Breast epithelium (tissue), 2 donors: ENCODE measurements around the genes USP14 and CETN1.

DNA sequence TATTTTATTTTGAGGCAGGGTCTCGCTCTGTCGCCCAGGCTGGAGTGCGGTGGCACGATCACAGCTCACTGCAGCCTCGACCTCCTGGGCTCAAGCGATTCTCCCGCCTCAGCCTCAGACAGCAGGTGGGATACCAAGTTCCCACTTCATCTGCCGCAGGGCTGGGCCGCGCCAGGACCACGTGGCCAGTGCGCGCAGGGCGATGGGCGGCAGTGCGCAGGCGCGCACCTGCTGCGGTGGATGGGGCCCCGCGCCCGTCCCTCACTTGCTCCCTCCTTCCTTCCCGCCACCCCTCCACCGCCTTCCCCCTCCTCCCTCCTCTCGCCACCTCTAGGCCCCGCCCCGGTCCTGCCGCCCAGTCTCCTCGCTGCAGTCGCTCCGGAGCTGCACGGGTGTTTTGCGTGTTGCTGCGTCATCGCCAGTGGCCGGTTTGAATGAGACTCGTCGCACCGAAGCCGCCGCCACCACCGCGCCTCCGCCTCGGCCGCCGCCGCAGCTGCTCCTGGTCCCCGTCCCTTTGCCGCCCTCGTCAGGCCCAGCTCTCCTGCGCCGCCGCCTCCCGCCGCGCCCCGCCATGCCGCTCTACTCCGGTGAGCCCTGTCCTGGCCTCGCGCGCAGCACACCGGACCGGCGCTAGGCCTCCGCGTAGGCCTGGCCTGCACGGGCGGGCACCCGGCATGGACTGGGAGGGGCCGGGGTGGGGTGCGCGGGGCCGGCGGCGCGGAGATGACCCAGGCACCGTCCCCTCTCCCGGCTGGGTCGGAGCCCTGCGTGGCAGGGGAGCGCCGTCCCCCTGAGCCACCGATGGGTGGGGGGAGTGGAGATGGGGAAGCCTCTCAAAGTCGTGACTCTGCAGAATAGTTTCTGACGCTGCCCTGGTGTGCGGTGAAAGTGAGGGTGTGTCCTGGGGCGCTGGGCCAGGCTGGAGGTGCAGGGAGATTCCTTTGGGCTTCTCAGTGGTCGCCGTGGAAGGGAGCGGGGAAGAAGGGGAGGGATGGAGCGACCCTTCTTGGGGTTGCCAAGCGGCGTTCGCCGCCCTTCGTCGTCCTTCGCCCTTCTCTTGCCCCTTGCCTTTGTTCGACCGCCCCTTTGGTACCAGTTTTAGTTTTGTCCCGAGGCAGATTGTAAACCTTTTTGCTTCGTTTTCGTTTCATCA lies at the start of gene USP14:
USP14 (plus strand) TSS at position 433 of the 1,156 bp plus-strand sequence.
- PRO-cap = unidirectional peak, plus-strand start at position 212 of the sequence; bidirectional peak, plus-strand start at position 433 of the sequence, minus-strand start at position 299 of the sequence
- RAMPAGE, long total RNA, 2 experiments = no peak in any of the 2 experiments

GRCh38 chr18:217911-218746 lies 49.7 kb downstream of the THOC1 start:
- PRO-cap = no peak
- RAMPAGE, long total RNA, 2 experiments = no peak in any of the 2 experiments

GRCh38 chr18:243847-244716 lies 23.8 kb downstream of the THOC1 start:
- PRO-cap = no peak
- RAMPAGE, long total RNA, 2 experiments = no peak in any of the 2 experiments

GRCh38 chr18:498995-500031 lies 1.2 kb downstream of the COLEC12 start:
- PRO-cap = no peak
- RAMPAGE, long total RNA, 2 experiments = no peak in any of the 2 experiments

GRCh38 chr18:580005-580594 lies at the start of gene CETN1:
CETN1 (plus strand) TSS chr18:580380.
- PRO-cap = no peak
- RAMPAGE, long total RNA, 2 experiments = no peak in any of the 2 experiments

- PRO-cap = no peak
- RAMPAGE, long total RNA, 2 experiments = no peak in any of the 2 experiments
These were observed 1.1 kb downstream of the TYMS start for GRCh38 chr18:658494-658965.

GRCh38 chr18:724193-725326 lies 12.1 kb upstream of the ENOSF1 start:
- PRO-cap = no peak
- RAMPAGE, long total RNA, 2 experiments = no peak in any of the 2 experiments

GRCh38 chr18:2606340-2606697 lies 35.0 kb downstream of the NDC80 start:
- PRO-cap = no peak
- RAMPAGE, long total RNA, 2 experiments = no peak in any of the 2 experiments

GRCh38 chr18:2654905-2655472 lies 537 bp upstream of the SMCHD1 start:
- PRO-cap = bidirectional peak, plus-strand start at chr18:2655423, minus-strand start at chr18:2655138
- RAMPAGE, long total RNA, 2 experiments = no peak in any of the 2 experiments

DNA sequence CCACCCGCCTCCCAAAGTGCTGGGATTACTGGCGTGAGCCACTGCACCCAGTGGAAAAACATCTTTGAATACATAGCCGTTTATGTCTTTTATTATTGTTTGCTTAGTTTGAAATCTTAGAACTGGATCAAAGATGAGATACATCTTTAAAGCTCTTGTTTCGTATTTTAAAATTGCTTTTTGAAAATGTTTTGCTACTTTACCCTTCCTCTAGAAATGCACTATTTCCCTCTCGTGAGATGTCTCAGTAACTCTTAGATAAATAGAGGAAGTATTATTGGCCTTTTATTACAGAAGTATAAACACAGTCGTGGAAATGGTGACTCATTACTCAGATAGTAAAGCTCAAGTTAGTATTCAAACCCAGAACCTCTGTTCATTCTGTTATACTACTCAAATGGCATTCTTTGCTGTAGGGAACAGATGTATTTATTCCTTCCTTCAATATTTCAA lies 2.5 kb downstream of the SMCHD1 start:
- PRO-cap = no peak
- RAMPAGE, long total RNA, 2 experiments = no peak in any of the 2 experiments

GRCh38 chr18:2697758-2698113 lies 42.2 kb downstream of the SMCHD1 start:
- PRO-cap = no peak
- RAMPAGE, long total RNA, 2 experiments = no peak in any of the 2 experiments

DNA sequence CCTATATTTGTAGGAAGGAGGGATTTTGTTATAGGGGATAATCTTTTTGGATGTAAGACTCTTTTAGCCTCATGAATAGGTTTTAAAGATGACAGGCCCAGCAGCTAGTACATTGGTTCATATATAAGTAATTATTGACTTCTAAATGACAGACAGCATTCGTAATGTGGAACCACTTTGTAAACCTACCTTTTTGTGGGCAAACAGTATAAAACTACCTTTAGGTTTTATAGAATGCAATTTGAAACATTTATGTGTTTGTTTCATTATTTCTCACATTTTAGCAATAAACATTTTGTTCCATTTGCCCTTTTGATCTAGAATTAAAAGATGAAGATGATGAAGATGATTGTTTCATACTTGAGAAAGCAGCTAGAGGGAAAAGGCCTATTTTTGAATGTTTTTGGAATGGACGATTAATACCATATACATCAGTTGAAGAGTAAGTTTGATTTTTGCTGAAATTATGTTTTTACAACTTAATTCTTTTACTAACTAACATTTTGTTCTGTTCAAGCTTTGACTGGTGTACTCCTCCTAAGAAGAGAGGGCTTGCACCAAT lies 44.8 kb downstream of the SMCHD1 start:
- PRO-cap = no peak
- RAMPAGE, long total RNA, 2 experiments = no peak in any of the 2 experiments

DNA sequence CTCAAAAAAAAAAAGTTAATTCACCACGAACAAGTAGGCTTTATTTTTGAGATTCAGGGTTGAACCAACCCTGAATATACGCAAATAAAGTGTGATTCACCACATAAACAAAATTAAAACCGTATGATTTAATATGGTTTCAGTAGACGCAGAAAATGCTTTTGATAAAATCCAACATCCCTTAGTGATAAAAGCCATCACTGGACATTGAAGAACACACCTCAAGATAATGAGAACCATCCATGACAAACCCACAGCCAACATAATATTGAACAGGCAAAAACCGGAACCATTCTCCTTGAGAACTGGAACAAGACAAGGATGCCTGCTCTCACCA lies 79.5 kb downstream of the SMCHD1 start:
- PRO-cap = no peak
- RAMPAGE, long total RNA, 2 experiments = no peak in any of the 2 experiments

DNA sequence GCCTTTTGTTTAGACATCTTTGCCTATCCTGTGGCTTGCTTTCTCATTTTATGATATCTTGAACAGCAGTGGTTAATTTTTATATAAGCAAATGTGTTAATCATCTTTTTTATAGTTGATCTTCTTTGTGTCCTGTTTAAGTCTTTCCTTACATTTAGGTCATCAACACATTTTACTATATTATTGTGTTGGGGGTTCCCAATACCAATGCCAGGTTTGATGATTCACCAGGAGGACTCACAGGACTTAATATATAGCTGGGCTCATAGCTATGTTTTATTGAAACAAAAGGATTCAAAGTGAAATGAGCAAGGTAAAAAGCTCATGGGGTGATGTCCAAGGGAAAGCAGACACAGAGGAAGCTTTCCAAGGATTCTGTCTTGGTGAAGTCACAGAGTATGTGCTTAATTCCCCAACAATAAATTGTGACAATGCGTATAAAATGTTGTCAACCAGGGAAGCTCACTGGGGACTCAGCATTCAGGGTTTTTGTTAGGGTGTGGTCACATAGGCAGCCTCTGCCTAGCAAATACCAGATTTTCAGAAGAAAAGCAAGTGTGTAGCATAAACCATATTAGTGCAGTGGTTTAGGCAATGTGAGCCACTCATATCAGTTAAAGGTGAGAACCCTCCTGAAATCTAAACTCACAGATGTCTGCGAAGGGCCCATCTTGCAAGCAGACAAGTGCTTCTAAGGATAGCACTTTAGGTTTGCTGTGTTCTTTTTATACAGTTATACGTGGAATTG lies 92.6 kb upstream of the EMILIN2 start:
- PRO-cap = no peak
- RAMPAGE, long total RNA, 2 experiments = no peak in any of the 2 experiments

DNA sequence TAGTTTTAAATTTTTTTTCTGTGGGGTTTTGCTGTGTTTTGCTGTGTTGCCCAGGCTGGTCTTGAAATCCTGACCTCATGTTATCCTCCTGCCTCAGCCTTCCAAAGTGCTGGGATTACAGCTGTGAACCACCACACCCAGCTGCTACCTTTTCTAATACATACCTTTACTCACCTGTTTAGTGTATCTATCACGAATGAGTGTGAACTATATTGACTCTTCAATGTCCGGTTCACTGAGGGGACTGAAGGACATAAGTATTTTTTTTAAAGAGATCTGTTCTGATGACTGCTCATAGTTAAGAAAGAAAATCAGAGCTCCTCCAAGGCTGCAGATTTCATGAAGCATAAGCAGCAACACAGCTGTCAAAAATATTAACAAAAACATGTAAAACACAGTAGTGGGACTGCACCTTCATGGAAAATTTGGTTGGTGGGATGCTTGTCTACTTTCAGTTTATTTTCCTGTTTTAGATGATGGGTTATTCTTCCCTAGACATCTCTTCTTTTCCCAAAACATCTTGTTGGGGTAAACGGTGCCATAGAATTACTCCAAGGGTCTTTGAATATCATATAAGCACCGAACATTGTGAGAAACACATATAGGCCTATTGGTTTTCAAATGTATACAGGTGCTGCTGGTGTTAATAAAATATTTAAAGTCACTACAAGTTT lies 84.0 kb upstream of the EMILIN2 start:
- PRO-cap = no peak
- RAMPAGE, long total RNA, 2 experiments = no peak in any of the 2 experiments

DNA sequence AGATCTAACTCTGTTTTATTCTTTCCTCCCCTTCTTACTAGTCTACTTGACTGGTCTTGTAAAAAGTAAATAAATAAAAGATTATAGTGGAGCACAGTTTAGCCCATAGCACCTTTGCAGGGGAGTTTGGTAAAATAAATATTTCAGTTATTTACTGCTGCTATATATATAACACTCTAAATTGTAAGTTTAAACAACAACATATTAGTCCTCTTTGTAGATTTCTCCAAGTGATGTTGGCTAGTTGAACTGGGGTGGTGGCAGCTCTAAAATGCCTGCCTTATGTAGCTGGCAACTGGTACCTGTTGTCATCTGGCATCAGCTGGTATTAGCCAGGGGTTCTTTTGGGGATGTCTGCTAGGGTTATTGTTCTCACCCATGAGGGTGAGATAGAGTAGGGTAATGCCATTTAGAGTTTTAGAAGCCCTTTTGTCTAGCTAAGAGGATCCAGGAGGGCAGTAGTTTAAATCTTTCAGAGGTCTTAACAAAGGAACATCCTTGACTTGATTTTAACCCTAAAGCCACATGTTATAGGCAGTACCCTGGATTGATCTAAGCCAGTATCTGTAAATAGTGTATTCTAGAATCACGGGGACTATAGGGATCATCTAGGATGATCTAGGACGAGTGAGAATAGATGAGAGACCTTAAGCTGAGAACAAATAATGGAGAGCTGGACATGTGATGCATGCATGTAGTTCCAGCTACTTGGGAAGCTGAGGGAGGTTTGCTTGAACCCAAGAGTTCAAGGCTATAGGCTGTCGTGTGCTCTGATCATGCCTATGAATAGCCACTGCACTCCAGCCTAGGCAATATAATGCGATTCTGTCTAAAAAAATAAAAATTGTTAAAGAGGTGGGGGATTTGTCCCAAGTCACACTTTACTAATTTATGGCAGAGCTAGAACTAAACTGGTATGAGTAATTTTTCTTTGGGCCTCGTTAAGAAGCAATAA lies 67.5 kb upstream of the EMILIN2 start:
- PRO-cap = no peak
- RAMPAGE, long total RNA, 2 experiments = no peak in any of the 2 experiments

- PRO-cap = no peak
- RAMPAGE, long total RNA, 2 experiments = no peak in any of the 2 experiments
These were observed 66.1 kb upstream of the EMILIN2 start for GRCh38 chr18:2780642-2781204.

DNA sequence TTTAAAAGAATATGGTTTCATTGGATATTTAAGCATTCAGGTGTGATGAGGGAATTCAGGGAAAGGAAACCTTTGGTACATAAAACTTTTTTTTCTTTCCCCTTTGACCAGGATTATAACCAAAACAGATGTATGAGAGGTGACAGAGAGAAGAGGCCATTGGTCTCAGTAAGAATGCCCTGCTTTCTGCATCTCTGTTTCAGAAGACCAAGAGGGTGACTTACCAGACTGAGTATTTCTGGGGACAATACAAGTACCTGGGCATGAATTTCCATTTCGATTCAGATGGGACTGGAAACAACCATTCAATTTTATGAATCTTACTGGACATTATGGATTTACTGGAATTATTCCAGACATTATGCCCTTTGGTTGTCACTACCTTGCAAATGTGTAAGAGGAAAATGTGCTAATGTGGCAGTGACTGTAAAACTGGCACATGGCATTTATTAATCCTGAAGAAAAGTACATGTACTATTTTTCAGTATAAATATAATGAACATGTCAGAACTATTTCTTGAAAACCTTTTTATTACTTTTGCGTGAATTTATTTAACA lies 44.3 kb upstream of the EMILIN2 start:
- PRO-cap = no peak
- RAMPAGE, long total RNA, 2 experiments = no peak in any of the 2 experiments

- PRO-cap = no peak
- RAMPAGE, long total RNA, 2 experiments = no peak in any of the 2 experiments
These were observed 28.3 kb downstream of the EMILIN2 start for GRCh38 chr18:2874766-2875944.

- PRO-cap = no peak
- RAMPAGE, long total RNA, 2 experiments = no peak in any of the 2 experiments
These were observed 47.4 kb downstream of the EMILIN2 start for GRCh38 chr18:2894131-2894706.